ENCODE results near the gene TNFRSF13B.

DNA sequence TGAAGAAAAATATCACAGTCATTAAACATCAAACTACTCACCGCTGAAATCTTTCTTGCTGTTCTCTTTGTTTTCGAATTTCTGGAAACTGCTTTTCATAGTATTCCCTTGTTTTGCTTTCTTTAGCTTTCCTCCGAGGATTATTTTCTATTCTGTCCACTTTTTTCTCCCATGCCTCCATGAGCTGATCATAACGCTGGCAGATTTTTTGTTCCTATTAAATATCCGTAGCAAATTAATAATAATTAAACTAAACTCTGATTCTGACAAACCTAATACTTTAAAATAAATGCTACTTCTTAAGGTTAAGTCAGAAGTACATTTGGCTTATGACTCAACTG lies 69.0 kb downstream of the NCOR1 start:
- PRO-cap = no peak
- RRBS, 2 experiments = no CpG with 5 or more reads among the region's 5 CpGs

DNA sequence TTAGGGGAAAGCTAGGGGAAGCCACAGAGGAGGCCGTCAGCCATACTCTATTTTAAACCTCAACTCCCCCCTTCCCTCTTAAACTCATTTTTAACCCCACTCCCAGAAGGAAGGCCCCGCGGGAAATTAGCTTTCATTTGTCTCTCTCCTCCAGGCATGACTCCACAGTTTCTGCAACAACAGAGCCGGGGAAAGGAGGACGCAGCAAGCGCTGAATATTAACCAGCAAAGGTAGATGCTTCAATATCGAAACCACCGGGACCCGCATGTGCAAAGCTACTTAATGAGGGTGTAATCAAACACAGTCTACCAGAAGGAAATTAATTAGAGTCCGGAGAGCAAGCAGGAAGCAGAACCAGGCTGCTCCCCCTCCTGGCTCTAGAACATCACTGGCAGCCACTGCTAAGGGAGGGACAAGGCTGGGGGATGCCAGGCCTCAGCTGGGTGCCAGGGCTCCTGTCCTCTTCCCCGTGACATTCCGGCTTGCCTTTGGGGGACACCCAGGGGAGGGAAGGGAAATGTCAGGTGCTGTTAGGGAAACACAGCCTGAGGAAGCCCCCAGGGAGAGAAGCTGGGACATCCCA lies 21.8 kb downstream of the LRRC75A start:
- PRO-cap = no peak
- RRBS, 2 experiments = 96 to 97% methylated on average over 5 of the region's 12 CpGs

GRCh38 chr17:16484424-16484650 lies 7.7 kb downstream of the LRRC75A start:
- PRO-cap = no peak
- RRBS, 2 experiments = 90% methylated on average over 1 of the region's 6 CpGs; no CpG with 5 or more reads in 1 of the 2 experiments

DNA sequence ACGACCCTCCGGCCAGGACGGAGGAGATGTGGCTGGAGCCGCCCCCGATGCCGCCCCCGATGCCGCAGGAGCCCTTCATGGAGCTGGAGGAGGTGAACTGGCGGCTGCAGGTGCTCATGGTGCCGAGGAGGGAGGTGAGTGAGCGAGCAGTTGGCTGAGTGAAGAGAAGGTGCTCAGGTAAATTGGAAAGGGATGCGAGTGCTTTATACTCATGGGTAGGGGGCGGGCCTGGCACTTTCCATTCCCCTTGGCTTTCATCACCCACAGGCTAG lies 132.3 kb downstream of the CCDC144A start:
- PRO-cap = no peak
- RRBS, 2 experiments = no CpG with 5 or more reads among the region's 13 CpGs

GRCh38 chr17:16971912-16972431 lies at the start of gene TNFRSF13B:
TSS of gene TNFRSF13B (minus strand) at chr17:16972118.
- PRO-cap = no peak
- RRBS, 2 experiments = 88 to 95% methylated on average over 4 to 7 of the region's 14 CpGs

- PRO-cap = no peak
- RRBS, 2 experiments = 90% methylated on average over 2 of the region's 15 CpGs; no CpG with 5 or more reads in 1 of the 2 experiments
These were observed 47.3 kb downstream of the MPRIP start for GRCh38 chr17:17089365-17090144.

GRCh38 chr17:17110313-17111085 lies 68.2 kb downstream of the MPRIP start:
- PRO-cap = no peak
- RRBS, 2 experiments = no CpG with 5 or more reads among the region's 7 CpGs

GRCh38 chr17:17204009-17205043 lies 1.8 kb downstream of the PLD6 start:
- PRO-cap = no peak
- RRBS, 2 experiments = no CpG with 5 or more reads among the region's 28 CpGs

GRCh38 chr17:17235697-17235899 lies 1.4 kb downstream of the FLCN start:
- PRO-cap = no peak
- RRBS, 2 experiments = no CpG with 5 or more reads among the region's 3 CpGs

GRCh38 chr17:17361572-17362252 lies 58.5 kb downstream of the NT5M start:
- PRO-cap = no peak
- RRBS, 2 experiments = no CpG with 5 or more reads among the region's 12 CpGs

GRCh38 chr17:17385181-17386074 lies 82.3 kb downstream of the NT5M start:
- PRO-cap = no peak
- RRBS, 2 experiments = no CpG with 5 or more reads among the region's 20 CpGs

- PRO-cap = no peak
- RRBS, 2 experiments = no CpG with 5 or more reads among the region's 2 CpGs
These were observed 68.4 kb upstream of the MED9 start for GRCh38 chr17:17408360-17408853.

GRCh38 chr17:17494750-17495811 lies 1.1 kb downstream of the RASD1 start:
- PRO-cap = no peak
- RRBS, 2 experiments = 75 to 96% methylated on average over 23 of the region's 99 CpGs

DNA sequence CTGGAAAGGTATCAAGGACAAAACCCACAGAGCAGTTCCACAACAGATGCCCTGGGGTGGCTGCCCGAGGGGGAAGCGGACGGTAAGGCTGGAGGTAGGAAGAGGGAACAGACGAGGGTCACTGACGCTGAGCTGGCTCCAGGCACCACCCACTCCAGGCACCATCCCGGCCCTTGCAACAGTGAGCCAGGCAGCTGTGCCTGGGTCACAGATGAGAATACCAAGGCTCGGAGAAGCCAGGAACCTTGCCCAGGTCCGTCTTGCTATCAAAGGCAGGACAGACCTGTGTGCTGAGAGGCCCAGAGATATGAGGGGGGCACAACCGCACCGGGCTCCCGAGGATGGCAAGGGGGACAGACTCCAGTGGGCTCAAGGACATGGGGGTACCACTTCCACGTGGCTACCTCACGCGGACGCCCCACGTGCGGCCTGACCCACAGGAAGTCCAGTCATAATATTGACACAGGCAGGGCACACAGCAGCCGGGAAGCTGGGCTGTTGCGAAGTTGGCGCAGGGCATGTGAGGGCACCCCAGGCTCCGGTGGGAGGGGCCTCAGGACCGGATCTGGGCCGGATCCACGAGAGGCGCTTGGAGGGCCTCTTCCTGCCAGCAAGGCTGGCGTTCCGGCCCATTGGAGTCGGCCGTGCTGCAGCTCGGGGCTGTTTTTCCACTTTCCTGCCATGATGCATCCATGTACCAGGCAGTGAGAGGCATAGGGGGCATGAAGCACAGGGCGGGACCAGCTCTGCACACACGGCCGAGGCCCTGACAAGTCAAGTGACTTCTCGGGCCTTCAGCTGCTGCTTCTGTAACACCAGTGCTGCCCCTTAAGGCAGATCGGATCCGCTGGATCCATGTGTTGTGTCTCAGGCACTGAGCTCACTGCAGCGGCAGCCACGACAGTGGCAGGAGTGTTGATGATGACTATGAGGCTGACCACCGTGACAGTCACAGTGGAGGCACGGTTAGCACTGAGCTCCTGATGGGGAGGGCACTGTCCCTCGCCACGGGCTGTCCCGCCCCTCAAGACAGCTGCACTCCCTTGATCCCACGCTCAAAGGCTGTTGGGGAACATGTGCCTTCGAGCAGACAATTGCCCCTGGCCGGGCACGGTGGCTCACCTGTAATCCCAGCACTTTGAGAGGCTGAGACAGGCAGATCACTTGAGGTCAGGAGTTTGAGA lies 29.7 kb downstream of the PEMT start:
- PRO-cap = no peak
- RRBS, 2 experiments = 93 to 95% methylated on average over 9 of the region's 47 CpGs

DNA sequence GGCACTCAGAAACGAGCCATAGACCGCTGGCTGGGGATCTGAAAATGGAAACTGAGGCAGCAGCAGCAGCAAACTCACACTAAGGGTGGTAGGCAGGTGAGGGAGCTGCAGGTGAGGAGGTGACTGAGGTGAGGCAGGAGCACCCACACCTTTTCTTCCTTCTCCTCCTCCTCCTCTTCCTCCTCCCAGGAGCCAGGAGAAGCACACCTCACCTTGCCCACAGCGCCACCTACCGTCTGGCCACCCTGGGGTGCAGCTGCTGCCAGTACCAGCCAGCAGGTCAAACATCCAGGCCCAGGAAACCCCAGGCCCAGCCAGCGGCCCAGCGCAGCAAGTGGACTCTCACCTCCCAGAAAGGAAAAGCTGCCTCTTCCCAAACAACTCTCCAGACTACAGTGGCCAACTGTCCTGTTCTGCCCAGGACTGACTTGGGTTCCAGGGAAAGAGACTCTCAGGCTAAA lies 22.8 kb downstream of the PEMT start:
- PRO-cap = no peak
- RRBS, 2 experiments = no CpG with 5 or more reads among the region's 6 CpGs

DNA sequence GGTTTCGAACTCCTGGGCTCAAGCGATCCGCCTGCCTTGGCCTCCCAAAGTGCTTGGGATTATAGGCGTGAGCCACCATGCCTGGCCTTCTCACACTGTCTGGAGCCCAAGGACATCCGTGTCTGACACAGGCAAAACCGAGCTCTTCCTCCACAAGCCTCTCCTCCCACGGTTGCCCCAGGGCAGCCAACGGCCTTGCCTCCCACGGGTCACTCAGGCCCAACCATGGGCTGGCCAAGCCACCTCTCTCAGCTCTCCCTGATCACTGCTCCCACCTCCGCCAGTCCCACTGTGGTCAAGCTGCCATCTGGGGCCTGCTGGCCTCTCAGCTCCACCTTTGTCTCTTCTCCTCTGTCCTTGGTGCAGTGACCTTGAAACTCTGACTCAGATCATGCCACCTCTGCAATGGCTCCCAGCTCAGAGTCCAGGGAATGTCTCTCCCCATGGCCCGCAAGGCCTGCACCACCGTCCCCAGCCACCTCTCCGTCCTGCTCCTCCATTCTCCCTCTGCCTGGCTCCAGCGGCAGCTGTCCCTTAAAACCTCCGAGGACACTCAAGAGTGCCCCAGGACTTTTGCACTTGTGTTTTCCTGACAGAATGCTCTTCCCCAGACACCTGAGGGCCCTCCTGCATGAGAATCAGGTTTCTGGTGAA lies 19.5 kb downstream of the PEMT start:
- PRO-cap = no peak
- RRBS, 2 experiments = no CpG with 5 or more reads among the region's 15 CpGs

GRCh38 chr17:17580596-17581177 lies 10.8 kb downstream of the PEMT start:
- PRO-cap = no peak
- RRBS, 2 experiments = no CpG with 5 or more reads among the region's 7 CpGs

DNA sequence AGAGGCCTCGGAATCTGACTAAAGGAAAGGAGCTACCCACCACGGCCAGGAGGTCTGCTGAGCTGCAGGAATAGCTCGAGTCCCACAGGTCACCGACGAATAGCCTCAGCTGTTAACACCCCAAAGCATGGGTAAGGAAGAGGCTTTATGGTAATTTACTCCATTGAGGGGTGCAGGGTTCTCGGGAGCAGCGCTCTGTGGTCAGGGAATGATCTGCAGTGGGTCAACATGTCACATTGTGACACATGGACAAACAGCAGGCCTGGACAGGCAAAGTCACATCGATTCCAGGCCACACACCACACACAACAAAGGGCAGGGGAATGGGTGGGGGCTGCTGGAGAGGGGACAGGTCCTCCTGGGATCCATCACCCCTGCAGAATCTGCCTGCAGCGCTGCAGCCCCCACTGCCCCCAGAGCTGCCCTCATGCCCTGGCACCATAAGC lies 9.3 kb downstream of the PEMT start:
- PRO-cap = no peak
- RRBS, 2 experiments = no CpG with 5 or more reads among the region's 9 CpGs

GRCh38 chr17:17671735-17672360 lies 9.4 kb upstream of the RAI1 start:
- PRO-cap = no peak
- RRBS, 2 experiments = no CpG with 5 or more reads among the region's 6 CpGs

- PRO-cap = unidirectional peak, plus-strand start at chr17:17693564; unidirectional peak, plus-strand start at chr17:17693678; bidirectional peak, plus-strand start at chr17:17693815, minus-strand start at chr17:17693837
- RRBS, 2 experiments = 16 to 55% methylated on average over 3 of the region's 31 CpGs
These were observed 12.2 kb downstream of the RAI1 start for GRCh38 chr17:17693037-17694235.